Metanephros (tissue), 2 donors: ENCODE measurements around a stretch of chr18.

DNA sequence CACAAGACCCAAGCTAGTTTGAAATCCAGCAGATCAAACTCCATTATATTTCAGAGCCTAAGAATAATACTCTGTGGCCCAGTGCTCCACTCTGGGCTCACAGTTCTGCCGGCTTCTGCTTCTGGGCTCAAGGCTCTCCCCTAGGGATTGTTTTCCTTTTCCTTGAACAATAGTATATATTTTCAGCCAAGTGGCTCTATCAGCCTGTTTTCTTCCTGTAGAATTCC, 467.4 kb downstream of the PTPRM start:
- RAMPAGE, long total RNA: no peak

GRCh38 chr18:8613559-8614157, 4.4 kb downstream of the RAB12 start:
- RAMPAGE, long total RNA: no peak

- RAMPAGE, long total RNA: no peak
Observed at GRCh38 chr18:8632722-8633536, 23.7 kb downstream of the RAB12 start.

- RAMPAGE, long total RNA: no peak
Observed at GRCh38 chr18:8701580-8702091, 3.7 kb upstream of the MTCL1 start.

GRCh38 chr18:8703912-8704257, 1.5 kb upstream of the MTCL1 start:
- RAMPAGE, long total RNA: no peak

- RAMPAGE, long total RNA: no peak
Observed at GRCh38 chr18:8798607-8799329, 93.4 kb downstream of the MTCL1 start.

DNA sequence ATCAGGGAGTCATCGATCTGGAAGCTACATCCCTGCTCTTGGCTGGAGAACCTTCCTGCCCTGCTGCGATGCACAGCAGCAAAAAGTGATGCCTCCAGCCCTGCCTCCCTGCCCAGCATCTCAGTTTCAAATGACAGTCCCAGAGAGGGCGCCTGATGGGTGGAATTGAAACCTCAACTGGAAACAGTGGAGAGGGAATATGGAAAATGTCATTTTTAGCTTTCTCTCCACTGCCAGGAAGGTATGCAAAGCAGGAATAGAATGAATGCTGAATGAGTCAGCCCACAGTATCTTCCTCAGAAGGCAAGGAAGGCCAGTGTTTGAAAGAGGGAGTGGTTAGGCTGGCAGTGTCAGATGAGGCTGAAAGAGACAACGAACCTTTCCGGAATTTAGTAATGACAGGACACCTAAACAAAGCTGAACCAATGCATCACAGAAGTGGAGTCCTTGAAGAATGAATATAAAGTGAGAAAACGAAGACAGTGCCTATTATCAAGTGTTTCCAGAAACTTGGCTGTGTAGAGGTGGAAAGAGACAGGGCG, 153.9 kb upstream of the NDUFV2 start:
- RAMPAGE, long total RNA: no peak

DNA sequence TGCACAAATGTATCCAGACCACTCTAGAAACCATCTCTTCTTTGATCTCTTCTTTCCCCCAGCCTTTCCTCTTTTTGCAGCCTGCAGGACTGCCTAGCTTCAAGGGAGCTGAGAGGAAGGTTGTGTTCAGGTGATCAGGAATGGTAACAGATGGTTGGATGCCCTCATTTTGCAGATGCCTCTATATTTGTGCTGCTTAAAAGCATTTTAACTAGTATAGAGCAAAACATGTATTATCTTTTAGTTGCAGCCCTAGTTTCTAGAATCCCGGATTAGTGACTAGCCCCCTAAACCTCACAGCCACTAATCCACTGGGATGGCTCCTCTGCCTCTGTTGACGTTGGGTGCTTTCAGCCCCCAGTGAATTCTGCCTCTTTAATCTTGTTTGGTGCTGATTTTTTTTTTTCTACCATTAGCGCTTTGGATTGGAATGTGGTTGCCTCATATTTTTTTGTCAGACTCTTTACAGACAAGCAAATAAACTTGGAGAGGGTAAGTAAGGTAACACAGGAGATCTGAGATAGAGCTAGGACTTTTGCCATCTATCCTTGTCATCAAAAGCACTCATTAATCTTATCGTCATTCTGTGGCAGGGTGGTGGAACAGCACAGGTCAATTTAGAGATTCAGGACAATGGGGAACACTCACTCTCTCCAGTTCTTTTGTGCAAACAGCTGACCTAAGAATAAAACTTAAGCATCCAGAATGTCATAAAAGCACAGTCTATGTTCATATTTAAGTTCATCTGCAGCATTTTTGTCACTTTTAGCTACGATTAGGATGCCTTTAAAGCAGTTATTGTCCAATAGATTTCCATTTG, 103.7 kb upstream of the NDUFV2 start:
- RAMPAGE, long total RNA: no peak

GRCh38 chr18:9110396-9111009, 8.0 kb downstream of the NDUFV2 start:
- RAMPAGE, long total RNA: no peak

DNA sequence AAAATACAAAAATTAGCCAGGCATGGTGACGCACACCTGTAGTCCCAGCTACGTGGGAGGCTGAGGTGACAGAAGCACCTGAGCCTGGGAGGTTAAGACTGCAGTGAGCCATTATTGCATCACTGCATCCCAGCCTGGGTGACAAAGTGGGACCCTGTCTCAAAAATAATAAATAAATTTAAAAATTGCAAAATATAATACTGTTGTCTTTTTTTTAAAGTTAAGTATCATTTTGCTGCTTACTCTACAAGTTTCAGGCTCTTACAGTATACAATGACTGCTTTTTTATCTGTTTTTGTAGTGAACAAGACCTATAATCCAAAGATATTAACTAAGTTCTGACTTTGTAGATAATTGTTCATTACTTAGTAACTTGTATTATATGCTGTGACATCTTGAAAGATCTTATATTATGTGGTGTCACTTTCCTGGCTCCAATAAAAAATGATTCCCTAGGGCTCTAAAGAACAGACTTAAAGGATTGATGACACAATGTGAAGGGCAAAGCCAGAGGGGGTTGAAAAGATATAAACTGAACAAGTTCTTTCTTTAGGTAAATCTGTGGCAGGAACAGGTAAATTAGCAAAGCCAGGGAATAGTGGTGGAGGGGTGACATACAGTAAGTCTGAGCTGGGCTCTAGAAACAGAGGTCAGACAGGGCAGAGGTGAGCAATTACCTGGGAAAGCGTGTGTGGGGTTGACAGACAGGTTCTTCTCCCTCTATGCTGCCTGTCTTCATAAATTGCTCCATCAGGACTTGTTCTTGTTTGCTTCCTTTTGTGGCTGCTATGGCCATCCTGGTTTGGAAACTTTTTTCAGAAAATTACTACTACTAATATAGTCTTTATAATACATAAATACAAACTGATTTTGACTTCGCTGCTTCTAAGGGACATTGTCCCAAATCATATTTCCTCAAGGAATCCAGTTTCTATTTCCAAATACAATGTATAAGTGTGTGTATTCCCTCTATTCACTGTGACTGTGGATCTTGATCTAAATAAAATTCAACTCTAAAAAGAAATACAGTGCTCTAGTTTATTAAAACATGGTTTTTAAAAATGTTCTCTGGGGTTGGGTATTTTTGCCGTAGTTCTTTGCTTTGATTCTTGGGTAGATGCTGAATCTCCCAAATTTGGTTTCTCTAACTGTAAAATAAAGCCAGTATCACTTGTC, 3.5 kb upstream of the ANKRD12 start:
- RAMPAGE, long total RNA: no peak

DNA sequence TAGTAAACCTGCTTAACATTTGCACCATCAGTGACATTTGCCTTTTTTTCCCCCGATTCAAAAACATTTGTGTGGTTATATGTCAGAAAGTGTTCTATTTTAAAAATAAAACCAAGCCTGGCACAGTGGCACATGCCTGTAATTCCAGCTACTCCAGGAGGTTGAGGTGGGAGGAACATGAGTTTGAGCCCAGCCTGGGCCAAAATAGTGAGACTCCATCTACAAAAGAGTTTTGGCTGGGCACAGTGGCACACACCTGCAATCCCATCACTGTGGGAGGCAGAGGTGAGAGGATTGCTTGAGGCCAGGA, 9.5 kb downstream of the ANKRD12 start:
- RAMPAGE, long total RNA: no peak

DNA sequence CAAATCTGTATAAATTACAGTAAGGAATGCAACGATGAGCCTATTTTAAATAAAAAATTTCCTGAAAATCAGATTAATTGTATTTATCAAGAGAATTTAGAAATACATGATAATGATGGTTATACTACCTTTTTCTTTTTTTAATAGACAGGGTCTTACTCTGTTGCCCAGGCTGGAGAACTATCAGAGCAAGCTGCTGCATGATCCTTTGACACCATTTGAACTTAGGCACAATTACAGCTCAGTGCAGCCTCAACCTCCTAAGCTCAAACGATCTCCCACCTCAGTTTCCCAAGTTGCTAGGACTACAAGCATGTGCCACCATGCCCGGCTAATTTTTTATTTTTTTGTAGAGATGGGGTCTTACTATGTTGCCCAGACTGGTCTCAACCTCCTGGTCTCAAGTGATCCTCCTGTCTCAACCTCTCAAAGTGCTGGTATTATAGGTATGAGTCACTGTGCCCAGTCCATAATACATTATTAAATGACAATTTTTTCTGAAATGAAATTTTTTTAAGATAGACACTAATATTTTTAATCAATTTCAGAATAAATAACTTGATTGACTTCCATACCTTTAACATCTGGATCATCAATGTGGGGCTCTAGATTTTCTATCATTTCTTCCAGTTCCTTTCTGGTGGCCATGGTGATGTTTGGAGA, 44.6 kb downstream of the PPP4R1 start:
- RAMPAGE, long total RNA: no peak

GRCh38 chr18:9592567-9592924, 21.8 kb downstream of the PPP4R1 start:
- RAMPAGE, long total RNA: no peak

GRCh38 chr18:9734170-9734762, 26.2 kb downstream of the RAB31 start:
- RAMPAGE, long total RNA: no peak

- RAMPAGE, long total RNA: no peak
Observed at GRCh38 chr18:9802835-9804138, 82.5 kb upstream of the TXNDC2 start.

DNA sequence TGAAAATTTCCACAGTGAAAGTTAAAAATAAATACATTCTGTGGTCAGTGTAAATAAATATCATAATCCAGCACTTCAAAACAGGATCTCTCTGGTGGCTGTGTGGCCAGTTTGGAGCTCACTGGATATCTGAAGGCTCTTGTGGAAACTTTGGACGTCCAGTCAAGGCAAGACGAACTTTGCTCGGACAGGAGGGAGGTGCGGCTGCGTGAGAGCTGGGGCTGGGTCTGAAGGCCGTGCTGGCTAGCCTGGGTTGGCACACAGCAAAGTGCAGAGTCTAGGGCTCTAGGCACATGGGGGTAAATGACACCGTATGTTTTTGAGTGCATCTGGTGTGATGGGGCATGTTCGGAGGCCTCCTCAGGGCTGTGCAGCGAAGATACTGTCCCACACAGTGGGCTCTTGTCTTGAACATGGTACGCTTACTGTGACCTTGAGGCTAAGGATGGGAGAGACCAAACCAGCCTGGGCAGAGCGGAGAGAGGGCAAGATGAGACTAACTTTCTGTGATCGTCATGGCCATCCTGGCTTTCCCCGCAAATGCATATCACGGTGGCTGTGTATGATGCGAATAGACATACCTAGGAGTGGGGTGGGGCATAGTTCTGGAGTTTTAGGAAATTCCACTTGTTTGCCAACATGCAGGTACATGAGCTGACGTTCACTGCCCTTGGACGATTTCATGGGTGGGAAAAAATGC, 78.7 kb upstream of the TXNDC2 start:
- RAMPAGE, long total RNA: no peak

DNA sequence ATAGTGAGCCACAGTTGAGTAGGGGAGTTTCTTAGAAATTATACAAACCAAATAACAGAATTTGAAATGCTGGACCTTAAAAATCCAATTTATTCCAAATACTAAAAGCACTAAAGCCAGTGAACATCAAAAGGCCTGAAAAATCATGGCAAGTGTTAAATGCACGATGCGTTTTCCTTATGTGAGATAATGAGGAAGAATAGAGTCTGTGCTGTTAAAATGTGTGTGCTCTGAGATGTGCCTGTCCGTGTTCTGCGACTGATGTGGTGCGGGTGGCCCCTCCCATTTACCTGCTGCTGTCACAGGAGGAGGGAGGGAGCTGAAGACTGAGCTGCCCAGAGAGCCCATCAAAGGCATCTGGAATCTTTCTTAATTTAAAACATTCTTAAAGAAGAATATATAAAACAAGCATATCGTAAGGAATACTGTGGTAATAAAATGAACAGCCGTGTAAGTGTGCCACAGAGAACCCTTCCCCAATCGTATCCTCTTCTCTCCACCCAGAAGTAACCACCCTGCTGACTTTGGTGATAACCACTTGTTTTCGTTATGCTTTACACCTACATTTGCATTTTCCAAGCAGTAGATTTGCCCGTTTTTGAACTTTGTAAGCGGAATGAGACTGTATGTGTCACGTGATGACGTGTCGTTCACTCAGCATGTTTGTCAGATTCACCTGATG, 56.9 kb upstream of the TXNDC2 start:
- RAMPAGE, long total RNA: no peak

DNA sequence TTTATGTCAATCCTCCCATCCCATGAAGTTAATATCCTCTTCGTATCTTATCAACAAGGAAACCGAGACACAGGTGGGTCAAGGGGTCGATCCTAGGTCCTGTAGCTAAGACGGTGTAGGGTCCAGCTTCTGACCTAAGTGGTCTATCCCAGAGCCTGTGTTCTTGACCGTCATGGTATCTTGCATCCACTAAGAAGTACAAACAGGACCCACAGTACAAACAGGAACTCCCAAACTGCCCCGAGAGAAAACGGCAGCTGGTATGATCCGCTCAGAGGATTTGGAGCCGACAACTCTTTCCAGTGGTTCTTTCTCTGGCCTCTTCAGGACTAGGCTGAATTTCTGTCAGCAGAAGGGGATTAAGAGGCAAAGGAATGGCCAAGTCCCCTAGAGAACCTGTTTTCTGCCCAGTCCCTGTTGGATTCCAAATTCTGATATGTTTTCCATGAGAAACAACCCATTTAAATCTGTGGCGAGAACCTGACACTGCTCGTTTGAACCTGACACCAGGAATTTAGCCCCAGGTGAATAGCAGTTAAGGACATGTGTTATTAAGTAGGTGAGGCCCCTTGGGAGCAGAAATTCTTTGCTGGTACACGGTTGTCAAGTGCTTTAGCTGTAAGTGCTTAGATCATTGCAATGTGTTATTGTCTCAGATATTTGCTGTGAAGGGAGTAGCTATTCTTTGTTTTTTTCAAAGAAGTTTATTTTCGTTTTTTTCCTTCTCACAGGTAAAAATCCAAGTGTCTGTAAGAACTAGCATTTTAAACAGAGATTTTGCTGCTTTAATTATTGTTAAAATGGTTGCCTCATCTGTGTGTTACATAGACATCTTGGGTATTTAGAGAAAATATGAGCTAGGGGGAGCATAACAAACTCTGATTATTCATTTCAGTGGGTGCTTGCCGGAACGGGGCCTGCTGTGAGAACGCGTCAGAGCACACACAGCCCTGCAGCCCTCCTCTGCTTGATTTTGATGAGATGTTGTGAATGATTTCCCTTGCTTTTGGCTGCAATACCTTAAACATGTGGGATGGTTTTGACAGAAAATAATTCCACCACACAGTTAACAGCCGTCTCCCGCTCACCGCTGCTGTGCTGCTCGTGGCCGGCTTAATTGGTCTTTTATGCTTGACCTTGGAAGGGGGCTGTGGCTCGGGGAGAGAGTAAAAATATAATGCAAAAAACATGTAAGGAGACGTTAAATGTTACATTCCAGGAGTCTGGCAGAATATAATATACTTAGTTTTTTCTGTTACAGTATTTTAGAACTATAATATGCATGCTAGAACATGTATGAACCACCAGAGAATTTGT, 50.3 kb upstream of the TXNDC2 start:
- RAMPAGE, long total RNA: no peak

GRCh38 chr18:9912541-9913214, 1.1 kb upstream of the VAPA start:
- RAMPAGE, long total RNA: no peak

DNA sequence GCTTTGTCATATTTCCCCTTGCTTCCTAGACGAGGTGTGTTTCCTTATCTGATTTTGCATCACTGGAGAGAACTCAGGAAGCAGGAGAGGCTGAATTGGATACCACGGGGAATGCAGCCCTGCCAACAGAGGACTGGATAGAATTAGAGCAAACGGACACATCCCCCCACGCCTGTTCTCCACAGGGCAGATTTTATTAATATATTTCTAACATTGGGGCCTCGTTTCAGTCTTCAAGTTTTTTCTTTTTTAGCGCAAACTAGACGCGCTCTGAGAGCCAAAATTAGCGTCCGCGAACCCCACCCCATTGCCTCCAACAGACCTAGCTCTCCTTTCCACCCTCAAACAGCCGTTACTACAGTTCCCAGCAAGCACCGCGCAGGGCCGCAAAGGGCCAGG, 602 bp upstream of the VAPA start:
- RAMPAGE, long total RNA: no peak